Foreskin fibroblast (primary cell): ENCODE results near the genes CAPRIN2 and TSPAN11.

DNA sequence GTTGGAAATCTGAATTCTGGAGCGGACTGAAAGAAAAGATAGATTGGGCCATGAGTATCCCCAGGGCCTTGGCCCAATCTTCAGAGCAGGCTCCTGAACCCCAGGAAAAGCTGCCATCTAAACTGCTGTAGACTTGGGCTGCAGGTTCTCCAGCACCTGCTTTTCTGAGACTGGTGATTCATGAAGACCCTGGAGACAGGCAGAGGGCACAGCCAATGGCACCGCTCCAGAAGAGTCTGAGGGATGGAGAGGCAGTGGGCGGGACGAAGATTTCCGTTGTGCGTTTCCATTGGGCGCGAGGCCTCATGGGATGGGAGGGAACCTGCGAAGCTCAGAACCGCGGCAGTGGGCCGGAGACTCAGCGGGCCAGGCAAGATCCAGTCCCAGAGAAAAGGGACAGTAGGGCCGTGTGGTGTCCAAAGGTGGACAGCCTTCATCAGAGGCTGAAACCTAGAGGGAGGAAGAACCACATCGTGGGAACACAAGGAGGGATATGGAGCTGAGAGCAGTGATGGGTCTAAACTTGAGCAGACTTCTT, 375.1 kb downstream of the IPO8 start:
- RRBS: no CpG with 5 or more reads among the region's 15 CpGs

DNA sequence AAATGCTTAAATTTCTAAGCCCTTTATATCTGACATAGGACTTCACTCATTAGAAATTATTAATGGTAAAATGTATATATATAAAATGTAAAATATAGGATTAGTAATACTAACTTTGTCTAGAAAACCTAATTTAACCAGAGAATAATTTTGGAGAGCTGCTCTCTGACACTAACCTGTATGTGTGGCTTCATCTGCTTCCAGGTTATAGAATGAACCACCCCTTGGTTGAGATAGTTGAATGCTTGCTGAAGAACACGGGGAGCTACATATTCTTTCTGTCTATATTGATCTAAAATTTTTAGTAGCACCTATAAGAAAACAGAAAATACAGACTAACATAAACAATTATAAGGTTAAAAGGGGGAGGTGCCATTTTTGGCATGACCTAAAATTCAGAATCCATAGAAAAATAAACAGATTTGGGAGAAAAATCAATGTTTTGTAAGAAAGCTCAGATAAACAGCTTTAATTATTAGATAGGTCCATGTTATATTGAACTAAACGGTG, 24.8 kb downstream of the IPO8 start:
- RRBS: no CpG with 5 or more reads among the region's 2 CpGs

DNA sequence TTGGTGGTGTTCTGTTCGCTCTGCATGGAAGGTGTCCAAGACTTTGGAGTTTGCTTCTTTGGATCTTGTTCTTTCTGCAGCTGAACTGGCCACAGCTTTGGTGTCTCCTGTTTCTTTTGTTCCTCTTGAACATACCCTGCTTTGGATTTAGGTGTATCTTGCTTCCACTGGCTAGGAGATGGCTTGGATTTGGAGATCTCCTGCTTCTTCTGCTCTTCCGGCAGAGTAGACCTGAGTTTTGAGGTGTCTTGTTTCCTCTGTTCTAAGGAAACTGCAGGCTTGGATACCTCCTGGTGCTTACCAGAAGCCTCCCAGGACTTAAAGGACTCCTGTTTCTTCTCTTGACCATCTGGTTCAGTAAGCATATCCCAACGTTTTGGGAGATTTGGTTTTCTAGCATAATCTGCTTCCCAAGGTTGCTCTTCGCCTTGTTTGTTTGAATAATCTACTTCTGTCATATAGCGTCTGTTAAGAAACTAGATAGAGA, 25.9 kb downstream of the CAPRIN2 start:
- RRBS: no CpG with 5 or more reads among the region's 5 CpGs

DNA sequence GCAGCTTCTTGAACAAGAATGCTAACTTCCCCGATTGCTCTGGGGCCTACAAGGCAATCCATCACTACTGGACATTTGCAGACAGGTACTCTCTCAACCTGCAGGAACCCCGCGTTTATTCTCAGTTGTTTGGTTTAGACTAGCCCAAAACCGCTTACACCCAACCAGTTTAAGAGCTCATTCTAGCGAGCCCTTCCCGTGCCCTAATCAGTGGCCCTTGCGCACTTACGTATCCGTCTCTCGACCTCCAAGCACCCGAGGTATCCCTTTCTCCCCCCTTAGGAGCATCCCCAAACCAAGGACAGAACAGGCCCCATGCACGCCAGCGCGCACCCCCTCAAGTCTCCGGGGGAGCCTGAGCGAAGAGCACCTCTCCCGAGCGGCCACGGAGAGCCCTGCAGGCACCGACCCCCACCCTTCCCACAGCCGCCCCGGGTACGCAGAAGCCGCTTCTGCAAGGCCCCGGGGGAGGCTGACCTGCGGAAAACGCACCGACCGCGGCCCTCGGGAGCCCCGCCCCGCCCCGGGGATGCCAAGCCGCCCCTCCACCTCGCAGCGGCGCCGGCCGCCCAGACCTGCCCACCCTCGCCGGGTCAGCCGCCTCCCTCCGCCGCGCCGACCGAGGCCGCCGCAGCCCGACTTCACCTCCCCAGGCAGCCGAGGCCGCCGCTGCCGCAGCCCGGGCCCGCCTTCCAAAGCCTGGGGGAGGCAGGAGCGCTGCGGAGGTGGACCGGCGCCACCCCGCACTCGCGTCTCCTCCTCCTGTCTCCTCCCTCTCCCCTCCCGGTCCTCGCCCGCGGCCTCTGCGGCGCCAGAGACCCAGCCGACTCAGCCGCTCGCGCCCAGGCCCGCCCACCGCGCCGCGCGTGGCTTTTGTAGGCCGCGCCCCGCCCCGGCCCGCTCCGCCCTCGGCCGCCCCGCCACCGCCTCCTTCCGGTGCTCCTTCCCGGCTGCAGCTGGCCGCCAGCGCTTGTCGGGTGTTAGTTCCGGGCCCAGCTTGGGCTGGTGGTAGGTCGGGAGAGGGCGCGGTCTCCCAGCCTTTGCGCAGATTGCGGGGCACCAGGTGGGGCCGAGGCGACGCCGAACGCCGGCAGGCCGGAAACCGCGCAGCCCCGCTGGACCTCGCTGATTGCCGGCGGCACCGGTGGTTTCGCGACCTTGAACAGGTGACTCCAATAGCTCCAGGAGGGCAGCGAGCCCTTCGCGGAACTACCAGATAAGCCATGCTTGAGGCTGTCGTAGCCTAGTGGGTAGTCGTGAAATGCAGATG, at the start of gene CAPRIN2:
Gene CAPRIN2, minus strand, starts transcription at position 846 of the 1,270 bp plus-strand sequence.
- RRBS: 2% methylated on average over 78 of the region's 122 CpGs

DNA sequence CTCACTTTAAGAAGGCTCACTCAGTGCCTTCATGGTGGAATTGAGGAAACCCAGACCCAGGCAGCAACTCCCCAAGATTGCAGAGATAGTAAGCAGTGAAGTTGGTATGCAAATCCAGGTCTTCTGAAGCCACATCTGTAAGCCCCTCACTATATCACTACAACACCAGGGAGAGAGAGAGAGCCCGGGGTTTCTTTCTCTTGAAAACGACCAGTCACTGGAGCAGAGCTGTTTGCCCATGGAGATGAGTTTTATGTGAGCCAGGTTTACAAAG, 38.6 kb upstream of the CAPRIN2 start:
- RRBS: no CpG with 5 or more reads among the region's 2 CpGs

GRCh38 chr12:30877392-30877932, 49.1 kb upstream of the TSPAN11 start:
- RRBS: no CpG with 5 or more reads among the region's 7 CpGs

DNA sequence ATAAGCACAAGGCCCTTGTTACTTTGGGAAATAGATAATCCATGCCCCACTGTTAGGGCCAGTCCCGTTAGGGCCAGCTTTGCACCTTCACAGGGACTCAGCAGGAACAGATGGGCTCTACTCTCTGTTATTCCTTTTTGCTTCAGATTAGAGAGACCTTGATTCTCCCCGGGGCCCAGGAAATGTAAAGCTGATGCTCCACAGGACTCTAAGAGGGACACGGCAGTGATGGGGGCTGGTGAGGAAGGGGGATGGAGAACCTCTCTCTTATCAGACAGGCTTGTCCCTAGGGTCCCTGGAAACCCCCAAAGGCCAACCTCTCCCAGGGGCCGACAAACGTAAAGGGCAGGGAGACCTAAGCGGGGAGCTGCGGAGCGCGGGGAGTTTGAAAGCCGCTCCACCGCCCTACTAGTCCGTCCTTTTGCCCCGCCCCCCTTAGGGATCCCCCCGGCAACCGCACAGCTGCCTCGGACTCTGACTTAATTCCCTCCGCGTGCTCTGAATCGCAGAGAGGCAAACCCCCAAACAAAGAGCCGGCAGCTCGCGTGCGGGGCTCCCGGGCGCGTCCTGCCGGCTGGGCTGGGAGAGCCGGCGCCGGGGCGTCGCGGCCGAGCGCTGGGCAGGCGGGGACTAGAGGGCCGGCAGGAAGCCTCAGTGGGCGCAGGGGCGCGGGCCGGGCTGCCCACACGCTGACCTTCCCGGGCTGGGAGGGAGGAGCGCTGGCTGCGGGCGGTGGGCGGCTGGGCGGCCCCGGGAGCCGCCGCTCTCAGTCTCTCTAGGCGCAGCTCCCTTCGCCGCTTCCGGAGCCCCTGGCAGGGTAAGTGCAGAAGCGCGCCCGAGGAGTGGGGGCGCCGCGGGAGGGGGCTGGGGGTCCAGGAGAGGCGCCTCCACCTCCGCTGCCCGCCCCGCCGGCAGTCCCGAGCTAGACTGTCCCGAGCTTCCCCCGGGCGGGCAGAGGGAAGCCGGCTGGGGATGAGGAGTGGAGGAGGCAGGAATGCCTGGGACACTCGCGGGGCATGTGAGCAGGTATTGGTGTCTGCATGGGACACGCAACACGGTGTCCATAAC, at the start of gene TSPAN11:
Gene TSPAN11, plus strand, starts transcription at position 769 of the 1,068 bp plus-strand sequence.
- RRBS: 2% methylated on average over 33 of the region's 75 CpGs

- RRBS: no CpG with 5 or more reads among the region's 9 CpGs
Observed at GRCh38 chr12:31100297-31100755, 26.7 kb downstream of the DDX11 start.

GRCh38 chr12:31162925-31163178, 89.2 kb downstream of the DDX11 start:
- RRBS: no CpG with 5 or more reads among the region's 4 CpGs

DNA sequence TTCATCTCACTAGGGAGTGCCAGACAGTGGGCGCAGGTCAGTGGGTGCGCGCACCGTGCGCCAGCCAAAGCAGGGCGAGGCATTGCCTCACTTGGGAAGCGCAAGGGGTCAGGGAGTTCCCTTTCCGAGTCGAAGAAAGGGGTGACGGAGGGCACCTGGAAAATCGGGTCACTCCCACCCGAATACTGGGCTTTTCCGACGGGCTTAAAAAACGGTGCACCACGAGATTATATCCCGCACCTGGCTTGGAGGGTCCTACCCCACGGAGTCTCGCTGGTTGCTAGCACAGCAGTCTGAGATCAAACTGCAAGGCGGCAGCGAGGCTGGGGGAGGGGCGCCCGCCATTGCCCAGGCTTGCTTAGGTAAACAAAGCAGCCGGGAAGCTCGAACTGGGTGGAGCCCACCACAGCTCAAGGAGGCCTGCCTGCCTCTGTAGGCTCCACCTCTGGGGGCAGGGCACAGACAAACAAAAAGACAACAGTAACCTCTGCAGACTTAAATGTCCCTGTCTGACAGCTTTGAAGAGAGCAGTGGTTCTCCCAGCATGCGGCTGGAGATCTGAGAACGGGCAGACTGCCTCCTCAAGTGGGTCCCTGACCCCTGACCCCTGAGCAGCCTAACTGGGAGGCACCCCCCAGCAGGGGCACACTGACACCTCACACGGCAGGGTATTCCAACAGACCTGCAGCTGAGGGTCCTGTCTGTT, 89.7 kb downstream of the DDX11 start:
- RRBS: no CpG with 5 or more reads among the region's 28 CpGs

DNA sequence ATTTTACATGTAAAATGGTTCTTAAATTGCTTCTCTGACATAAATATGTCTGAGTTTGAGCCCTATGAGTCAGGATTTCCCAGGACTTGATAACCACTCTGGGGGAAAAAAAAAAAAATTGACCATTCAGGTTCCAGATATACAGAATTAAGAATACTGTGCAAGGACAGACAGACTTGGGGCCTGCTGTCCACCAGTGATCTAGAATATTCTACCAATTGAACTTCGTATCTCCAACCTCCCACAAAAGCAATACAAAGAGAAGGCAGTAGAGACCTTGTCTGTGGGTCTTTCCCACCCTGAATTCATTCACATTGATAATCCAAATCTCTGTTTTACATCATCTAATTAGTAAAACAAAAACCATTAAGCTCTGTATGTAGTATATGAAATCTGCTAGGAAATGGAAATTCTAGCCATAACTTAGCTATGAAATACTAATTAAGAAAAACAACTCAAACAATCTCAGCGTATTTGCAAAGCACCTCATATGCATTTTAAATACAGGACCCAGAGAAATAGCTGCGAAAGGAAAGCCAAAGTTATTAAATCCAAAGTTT, 4.0 kb downstream of the SINHCAF start:
- RRBS: no CpG with 5 or more reads among the region's 3 CpGs

DNA sequence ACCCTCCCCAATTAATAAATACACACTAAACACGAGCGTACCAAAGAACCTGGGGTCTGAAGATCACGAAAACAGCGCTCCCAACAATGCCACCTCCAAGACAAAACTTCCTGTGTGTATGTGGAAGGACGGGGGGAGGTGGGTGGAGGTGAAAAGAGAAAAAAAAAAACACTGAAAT, 266 bp downstream of the SINHCAF start:
- RRBS: no CpG with 5 or more reads among the region's 5 CpGs

DNA sequence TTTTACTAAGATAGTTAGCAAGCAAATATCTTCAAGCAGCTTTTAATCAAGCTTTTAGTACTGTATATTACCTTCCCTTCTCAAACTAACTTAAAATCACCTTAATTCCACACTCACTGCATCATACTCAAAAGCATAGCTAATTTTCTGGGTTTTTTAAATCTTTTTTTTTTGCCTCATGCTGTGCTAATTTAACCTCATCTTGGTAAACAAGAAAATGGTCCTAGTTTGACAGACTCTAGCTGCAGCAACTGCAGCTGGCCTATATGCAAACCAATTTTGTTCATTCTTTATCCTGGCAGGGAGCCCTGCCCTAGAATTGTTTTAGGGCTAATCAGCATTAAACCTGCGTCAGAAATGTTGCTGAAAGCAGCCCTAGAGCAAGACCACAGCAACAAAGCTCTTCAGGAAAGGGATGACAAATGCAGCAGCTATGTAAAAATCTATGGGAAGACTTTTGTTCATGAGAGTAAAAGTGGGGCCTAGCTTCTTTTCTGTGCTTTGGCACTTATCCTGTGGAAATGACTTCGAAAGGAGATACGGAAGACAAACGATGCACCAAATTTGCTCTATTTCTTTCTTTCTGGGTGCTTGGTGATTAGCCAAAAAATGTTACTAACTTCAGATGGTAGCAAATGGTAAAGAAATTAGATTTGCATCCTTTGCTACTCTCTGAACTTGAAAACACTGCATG, 72.2 kb downstream of the DENND5B start:
- RRBS: no CpG with 5 or more reads among the region's 4 CpGs

GRCh38 chr12:31525394-31525713, 65.6 kb downstream of the DENND5B start:
- RRBS: no CpG with 5 or more reads among the region's 1 CpG

DNA sequence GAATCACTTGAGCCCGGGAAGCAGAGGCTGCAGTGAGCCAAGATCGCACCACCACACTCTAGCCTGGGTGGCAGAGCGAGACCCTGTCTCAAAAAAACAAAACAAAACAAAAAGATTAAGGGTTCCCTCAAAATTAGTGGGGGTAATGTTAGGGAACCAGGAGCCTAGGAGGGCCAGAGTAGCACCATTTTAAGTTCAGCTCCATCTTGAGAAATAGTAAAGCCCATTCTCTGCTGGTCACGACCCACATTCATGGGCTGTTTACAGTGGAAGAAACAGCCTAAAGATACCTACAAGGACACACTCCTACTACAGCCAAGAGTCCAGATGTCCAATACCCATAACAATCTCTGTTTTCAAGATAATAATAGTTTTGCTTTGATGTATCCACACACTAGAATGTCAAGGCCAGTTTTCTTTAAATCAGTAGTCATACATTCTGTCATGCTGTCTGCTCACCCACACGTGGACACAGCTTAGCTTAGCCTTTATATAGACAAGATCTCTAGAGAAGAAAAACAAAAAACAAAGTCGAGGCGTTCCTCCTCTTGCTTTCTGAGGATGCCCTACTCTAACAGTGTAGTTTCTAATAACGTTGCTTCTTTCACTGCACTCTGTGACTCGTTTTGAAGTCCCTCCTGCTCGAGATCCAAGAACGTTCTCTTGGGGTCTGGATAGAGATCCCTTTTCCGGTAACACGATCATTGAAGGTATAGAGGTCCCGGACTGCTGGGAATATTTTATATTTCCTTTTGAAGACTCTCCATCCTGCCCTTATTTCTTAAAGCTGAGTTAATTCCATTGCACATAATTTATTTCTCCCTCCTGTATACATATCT, 17.9 kb upstream of the ETFBKMT start:
- RRBS: no CpG with 5 or more reads among the region's 14 CpGs

DNA sequence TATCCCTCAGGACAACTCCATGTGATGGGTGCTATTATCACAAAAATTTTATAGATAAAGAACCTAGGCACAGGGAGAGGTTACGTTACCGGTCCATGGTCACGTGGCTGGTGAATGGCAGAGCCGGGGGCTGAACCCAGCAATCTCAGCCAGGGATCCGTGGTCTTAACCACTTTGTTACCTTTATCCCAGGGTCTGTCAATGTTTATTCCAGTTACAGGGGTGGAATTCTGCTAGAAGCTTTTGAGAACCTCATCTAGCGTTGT, 513 bp downstream of the AMN1 start:
- RRBS: no CpG with 5 or more reads among the region's 6 CpGs

DNA sequence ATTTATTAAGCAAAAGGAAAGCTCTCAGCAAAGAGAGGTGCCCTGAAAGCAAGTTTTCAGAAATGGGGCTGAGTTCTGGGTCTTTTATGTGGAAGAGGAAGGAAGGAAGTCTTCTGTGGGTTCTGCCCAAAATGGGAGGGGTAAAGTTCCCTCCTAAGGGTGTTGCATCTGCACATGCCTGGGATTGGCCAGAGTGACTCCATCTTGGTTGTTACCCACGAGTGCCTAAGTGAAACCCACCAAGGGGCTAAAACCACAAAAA, 40.6 kb upstream of the H3-5 start:
- RRBS: no CpG with 5 or more reads among the region's 1 CpG

- RRBS: no CpG with 5 or more reads among the region's 5 CpGs
Observed at GRCh38 chr12:31835134-31835738, 43.1 kb upstream of the H3-5 start.

- RRBS: no CpG with 5 or more reads among the region's 7 CpGs
Observed at GRCh38 chr12:31896489-31897097, 62.6 kb upstream of the RESF1 start.